SJSA1 (cell line): ENCODE results near the gene FMNL2.

GRCh38 chr2:149920180-149920550 is 332.6 kb upstream of the MMADHC start:
- RAMPAGE, long total RNA = no peak

DNA sequence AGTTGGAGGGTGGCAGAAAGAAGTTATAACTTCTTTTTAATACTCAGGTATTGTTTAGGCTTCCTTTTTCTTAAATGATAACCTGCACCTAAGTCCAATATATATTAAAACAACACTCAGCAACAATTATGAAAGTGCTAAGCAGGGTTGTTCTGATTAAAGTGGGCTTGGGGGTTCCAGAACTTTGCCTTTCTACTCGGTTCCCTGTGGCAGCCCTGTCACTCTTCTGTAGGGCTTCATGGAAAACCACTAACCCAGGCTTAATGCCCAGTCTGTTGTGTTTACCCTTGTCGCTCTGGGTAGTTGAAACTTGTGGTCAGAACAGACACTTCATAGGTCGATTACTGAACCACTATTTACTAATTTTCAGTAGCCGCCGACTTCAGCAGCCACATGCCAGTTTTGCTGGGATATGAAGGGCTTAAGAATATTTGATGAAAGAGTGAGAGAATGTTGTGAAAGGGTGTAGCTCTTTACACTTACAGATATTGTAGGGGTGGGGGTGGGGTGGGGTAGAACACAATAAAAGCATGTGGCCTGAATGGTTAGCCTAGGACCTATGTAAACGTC is 362.3 kb downstream of the RND3 start:
- RAMPAGE, long total RNA = no peak

DNA sequence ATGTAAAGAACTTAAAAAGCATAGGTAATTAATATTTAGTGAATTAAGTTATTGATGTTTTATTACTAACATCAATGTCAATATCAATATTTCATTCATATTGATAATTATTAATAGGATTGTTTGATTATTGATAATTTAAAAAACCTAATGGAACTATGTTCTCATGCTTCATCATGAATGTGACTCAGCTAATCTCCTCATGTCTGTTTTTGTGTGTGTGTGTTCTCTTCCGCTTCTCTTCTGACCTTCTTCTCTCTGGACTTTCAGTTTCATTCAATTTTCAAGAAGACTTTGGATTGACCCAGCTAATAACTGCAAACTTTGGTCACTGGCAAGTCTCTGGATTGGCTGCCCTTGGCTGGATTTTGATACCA is 167.9 kb downstream of the RND3 start:
- RAMPAGE, long total RNA = no peak

DNA sequence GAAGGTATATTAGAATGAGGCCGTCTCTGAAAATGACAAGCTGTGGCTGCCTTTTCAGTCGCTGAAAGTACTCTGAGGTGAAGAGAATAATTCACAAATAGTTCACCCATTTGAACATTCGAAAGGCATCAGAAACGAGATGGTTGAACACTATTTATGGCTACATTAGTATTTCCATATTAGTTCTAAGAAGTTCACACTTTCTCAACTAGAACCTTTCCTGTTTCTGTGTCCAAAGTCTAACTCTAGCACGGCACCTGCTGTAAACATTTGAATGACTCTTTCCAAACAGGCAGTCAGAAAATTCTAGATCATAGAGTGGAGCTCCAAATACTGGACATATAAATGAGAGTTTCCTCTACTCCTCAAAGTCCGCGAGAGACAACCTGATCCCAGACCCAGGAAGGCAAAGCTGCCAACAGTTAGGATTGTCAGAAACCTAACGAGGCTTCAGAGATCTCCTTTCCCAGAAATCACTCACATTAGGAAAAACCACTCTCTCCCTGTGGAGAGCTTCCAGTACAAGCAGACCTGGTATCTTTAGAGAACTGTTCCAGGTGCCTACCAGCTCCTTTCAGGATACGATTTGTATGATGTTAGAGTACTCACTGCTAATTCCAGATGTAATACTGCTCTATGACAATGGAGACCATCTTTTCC is 10.6 kb downstream of the RND3 start:
- RAMPAGE, long total RNA = no peak

- RAMPAGE, long total RNA = no peak
These were observed 1.9 kb downstream of the RND3 start for GRCh38 chr2:150485621-150485840.

DNA sequence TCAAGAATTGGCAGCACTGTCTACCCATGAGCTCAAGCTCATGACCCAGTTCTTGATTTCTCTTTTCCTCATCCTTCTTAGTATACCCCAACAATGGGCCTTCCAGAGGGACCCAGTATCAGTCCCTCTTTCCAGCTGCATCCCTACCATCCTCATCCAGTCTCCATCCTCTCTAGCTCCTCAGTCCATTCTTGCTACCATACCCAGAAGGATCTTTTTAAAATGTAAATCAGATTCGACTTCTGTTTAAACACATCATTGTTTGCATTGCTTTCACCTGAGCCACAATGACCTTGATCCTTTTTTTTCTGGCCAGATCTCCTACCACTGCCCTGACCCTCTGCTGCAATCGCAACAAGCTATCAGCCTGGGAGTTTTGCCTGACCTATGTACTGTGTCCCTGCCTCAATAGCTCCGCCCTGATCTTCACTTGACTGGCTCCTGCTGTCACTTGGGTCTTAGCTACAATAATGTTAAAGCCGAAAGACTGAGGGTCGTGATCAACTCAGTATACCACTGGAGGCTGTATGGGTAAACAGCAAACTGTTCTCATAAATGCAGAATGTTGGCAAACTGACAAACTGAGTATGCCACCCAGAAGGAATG is 2.5 kb upstream of the RBM43 start:
- RAMPAGE, long total RNA = no peak

- RAMPAGE, long total RNA = no peak
These were observed 33.3 kb upstream of the NEB start for GRCh38 chr2:151767442-151768082.

DNA sequence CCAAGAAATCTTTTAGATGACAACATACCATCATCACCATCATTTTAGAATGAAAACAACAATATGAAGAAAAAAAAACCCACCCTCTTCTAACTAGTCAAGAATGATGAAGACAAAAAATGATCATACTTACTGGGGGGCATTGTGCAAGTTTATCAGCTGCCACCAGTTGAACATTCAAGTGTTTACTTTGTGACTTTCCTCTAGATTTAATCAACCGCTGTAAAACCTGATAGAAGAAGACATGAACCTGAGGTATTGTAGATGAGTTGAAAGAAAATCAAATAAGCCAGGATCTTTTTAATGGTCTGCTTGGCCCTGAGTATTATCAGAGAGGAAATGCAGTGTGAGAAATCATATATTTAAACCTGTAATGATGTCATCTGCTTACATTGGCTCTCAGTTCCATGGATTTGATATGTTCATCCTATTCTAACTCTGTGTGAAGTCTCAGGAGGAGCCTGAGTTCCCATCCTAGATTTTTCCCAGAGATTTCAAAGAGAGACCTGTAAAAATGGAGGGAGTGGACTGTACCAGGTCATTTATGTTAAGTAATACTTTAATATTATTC is 25.2 kb upstream of the ARL5A start:
- RAMPAGE, long total RNA = no peak

- RAMPAGE, long total RNA = no peak
These were observed 25.1 kb upstream of the STAM2 start for GRCh38 chr2:152200473-152201323.

DNA sequence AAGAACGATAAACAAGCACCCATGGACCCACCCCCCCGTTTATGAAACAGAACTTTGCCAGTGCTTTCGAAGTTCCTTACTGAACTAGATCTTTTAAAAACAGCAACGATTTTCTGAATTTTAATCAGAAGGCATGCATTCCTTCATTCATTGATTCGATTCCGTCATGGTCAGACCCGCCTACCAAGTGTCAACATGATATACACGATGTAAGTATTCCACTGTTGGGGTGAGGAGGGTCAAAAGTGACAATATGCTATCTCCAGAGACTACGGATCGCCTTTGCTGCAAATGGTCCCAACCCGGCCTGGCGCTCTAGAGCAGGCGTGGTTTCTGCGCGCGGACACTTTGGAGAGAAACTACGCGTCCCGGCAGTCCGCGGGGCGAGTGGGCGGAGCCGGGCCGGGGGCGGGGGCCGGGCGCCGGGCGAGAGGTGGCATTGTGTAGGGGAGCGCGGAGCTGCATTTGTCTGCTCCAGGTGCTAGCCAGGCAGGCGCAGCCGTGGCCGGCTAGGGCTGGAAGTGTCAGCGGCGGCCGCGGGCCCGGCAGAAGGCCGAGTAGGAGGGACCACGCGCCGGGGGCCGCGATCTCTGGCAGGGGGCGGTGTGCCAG is at the start of gene FMNL2:
TSS of gene FMNL2 (plus strand) at position 468 of the 612 bp plus-strand sequence.
- RAMPAGE, long total RNA = no peak

GRCh38 chr2:152402143-152402565 is 67.2 kb downstream of the FMNL2 start:
- RAMPAGE, long total RNA = no peak

- RAMPAGE, long total RNA = no peak
These were observed 174.3 kb downstream of the PRPF40A start for GRCh38 chr2:152542660-152543656.

DNA sequence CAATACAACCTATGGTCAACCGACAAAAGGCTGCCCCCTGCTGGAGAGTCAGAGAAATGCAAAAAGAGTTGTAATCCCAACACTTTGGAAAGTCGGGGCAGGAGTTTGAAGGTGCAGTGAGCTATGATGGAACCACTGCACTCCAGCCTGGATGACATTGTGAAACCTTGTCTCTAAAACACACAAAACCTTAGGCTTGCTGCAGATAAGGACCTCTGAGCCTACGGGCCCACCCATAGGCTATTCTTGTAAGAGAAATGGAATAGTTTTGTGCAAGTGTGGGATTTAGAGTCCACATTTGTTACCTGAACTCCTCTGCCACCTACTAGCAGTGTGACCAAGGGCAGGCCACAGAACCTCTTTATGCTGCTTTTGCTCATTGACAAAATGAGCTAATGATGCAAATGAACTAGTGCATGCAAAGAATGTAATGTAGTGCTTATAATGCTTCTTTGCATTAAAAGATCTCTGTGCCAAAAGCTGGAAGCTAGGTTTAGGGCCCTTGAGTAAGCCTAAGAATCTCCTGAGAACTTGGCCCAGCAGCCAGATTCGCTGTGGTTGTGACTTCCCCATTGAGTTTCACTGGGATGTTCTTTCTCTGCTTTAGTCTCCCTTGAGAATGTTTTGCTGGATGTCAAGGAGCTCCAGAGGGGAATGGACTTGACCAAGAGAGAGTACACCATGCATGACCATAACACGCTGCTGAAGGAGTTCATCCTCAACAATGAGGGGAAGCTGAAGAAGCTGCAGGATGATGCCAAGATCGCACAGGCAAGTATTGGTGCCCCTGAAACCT is 81.2 kb downstream of the PRPF40A start:
- RAMPAGE, long total RNA = no peak

DNA sequence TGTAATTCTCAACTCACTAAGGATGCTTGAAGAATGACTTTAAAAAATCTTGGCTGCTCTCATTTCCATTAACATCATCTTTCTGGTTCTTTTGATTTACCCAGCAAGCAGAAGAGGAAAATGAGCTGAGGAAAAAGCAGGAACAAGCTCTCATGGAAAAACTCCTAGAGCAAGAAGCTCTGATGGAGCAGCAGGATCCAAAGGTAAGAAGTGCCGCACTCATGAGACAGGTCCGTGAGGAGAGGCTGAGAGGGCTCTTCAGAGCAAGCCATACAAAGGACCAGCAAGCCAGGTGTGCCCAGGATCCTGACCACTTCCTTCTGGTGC is 77.4 kb downstream of the PRPF40A start:
- RAMPAGE, long total RNA = no peak

- RAMPAGE, long total RNA = no peak
These were observed 93.0 kb downstream of the KCNJ3 start for GRCh38 chr2:154791387-154791958.

DNA sequence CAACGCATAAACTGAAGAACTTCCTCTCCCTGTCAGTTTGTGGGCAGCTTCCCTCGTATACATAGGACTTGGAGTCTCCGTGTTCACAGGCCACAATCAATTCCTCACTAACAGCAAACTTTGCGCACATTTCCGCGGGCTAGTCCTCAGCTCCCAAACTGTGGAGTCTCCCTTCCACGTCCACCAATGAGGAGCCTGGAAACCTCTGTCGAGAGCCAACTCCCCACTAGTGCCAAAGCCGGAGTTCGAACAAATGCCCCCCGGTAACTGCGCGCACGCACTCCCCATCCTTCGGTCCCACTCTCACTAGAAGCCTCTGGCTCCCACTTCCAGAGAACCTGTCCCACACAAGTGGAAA is 486 bp downstream of the NR4A2 start:
- RAMPAGE, long total RNA = no peak

DNA sequence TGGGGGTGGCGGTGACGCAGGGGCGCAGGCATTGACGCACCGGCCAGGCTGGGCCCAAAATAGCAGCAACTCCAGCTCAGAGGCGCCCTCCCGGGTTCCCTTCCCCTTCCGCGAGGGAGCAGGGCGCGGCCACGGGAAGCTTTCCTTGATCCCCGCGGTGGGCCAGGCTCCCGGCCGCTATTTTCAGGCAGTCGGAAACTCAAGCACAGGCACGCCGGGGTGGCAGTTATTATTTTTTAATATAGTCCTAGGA is 2.1 kb upstream of the NR4A2 start:
- RAMPAGE, long total RNA = no peak

DNA sequence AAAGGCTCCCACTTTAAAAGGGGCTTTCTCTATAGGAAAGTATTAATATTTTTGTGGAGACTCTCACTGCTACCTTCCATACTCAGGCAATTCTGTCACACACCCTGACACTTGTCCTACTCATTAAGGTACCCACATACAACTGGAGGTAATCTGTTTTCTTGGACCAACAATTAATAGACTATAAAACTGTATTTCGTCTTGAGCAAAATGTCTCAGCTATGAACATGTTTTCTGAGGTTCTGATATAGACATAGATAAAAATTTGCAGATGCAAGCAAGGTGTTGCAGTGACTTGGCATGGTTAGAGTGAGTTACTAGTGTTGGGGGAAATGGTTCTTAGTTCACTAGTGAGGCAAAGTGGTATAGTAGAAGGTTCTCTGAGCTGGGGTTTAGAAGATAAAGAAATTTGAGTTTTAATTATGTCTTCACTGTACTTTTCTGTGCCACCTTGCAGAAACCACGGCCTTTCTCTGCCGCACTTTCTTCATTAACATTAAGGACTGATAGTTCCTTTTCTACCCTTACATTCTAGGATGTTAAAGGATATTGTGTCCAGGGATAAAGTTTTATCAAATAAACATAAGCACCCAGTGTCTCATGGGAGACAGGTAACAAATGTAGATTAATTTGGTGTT is 10.8 kb upstream of the NR4A2 start:
- RAMPAGE, long total RNA = no peak

- RAMPAGE, long total RNA = no peak
These were observed 35.2 kb upstream of the GPD2 start for GRCh38 chr2:156400947-156401333.

DNA sequence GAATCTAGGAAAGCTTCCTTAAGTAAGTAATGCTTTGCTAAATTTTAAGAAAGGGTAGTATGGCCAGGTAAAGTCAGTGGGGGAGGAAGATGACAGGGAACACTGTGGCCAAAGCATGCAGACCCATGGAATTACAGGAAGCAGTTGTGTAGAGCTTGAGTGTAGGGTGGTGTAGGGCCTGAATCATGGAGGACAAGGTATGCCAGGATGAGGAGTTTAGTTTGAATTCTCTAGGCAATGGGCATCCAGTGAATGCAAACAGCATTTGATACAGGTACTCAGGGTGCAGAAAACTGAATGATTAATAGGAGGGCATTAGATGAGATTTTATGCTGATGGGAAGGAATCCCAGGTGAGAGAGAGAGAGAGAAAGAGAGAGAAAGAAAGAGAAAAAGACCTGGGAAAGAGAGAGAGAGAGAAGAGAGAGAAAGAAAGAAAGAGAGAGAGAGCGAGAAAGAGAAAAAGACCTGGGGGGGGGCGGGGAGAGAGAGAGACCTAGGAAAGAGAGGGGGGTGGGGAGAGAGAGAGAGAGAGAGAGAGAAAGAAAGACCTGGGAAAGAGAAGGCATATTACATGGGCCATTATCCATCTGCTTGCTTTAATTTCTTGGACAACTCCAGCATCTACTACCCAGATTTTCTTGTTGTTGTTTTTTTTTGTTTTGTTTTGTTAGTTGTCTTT is 98.9 kb downstream of the GPD2 start:
- RAMPAGE, long total RNA = no peak